Epithelial cell of prostate (primary cell): ENCODE data around the genes RBM15B, TEX264, IQCF2 and PCBP4.

DNA sequence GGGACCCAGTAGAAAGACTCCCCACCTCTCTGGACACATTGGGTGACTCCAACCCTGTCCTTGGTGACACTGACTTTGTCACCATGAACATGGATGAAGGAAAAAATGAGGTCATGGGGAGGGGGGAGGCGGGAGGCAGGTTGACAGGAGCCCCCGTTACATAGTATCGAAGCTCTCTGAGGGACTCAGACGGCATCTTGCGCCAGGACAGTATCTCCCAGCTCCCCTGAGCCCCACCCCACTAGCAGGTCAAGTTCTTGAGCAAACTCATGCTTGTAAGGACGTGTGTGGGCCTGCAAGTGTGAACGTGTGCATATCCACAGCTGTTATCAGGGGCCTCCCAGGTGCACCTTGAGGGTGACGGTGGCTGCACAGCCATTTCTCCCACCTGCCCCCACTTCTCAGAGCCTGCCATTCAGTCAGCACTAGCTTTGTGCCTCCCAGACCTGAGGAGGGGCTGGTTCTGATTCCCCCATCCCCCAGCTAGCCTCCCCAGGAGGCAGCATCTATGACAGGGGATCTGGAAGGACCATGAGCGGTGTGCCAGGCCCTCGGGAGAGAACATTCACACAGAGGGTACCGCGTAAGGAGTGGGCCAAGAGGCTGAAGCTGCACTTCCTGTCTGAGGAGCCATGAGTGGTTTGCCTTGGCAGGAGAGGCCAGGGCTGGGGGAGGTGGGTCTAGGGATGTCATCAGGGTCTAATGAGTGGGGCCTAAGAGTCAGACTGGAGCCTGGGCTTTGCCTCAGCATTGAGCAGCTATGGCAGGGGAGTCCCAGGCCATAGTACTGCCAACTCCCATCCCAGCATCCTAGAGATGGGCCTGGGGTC, 2.8 kb downstream of the SEMA3F start:
- RRBS, result no CpG with 5 or more reads among the region's 12 CpGs

DNA sequence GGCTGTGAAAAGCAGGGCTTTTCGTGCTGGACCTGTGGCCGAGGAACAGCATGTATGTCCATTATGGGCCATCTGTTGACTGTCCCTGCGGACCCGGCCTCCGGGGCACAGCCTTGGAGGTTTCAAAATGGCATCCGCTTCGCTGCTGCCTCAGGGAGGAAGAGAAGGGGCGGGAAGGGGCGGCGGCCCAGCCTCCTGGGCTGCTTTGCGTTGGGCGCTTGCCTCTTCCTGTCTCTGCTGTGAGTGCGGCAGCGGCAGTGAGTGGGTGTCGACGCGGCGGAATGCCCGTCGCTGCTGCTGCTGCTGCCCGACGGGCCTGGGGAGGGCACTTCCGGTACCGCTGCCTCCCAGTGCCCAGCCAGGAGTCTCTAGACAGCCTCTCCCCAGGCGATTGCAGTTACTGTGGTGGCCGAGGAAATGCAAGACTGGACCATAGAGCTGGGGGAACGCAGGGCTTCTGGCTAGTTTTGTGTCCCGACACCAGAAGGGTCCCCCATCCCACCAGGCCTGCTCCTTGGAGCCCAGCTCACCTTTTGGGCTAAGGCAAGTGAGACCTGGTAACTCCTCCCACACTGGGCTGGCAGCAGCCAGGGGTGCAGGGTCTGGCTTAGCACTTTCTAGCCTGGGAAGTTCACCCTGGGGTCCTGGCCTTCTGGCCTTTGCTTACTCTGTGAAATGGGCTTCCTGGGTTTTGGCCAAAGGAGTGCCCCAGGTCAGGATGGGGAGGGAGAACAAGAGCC, 2.0 kb downstream of the GNAI2 start:
- RRBS, result no CpG with 5 or more reads among the region's 28 CpGs

GRCh38 chr3:50246512-50247094, 10.6 kb downstream of the GNAI2 start:
- RRBS, result no CpG with 5 or more reads among the region's 11 CpGs

DNA sequence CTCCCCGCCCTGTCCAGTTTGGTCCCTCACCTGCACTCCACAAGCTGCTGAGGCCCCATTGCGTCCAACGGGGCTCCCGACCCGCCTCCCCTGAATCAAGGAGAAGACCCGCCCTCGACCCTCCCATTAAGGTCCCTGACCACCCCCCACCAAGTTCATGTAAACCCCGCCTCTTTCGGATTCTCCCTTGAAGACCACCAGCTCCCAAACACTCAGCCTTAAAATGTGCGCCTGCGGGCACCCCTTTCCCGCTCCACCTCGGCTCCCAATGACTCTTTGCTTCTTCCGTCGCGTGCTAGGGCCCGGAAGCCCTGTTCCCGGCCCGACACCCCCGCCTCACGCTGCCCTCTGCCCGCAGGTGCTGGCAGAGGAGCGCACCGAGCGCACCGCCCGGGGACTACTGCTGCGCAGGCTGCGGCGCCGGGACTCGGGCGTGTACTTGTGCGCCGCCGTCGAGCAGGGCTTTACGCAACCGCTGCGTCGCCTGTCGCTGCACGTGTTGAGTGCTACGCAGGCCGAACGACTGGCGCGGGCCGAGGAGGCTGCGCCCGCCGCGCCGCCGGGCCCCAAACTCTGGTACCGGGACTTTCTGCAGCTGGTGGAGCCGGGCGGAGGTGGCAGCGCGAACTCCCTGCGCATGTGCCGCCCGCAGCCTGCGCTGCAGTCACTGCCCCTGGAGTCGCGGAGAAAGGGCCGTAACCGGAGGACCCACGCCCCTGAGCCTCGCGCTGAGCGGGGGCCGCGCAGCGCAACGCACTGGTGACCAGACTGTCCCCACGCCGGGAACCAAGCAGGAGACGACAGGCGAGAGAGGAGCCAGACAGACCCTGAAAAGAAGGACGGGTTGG, 2.7 kb upstream of the LSMEM2 start:
- RRBS, result 92% methylated on average over 29 of the region's 81 CpGs

GRCh38 chr3:50321619-50322316, 777 bp downstream of the HYAL2 start:
- RRBS, result 9% methylated on average over 8 of the region's 39 CpGs

GRCh38 chr3:50331516-50331845, 3.5 kb upstream of the TUSC2 start:
- RRBS, result no CpG with 5 or more reads among the region's 15 CpGs

DNA sequence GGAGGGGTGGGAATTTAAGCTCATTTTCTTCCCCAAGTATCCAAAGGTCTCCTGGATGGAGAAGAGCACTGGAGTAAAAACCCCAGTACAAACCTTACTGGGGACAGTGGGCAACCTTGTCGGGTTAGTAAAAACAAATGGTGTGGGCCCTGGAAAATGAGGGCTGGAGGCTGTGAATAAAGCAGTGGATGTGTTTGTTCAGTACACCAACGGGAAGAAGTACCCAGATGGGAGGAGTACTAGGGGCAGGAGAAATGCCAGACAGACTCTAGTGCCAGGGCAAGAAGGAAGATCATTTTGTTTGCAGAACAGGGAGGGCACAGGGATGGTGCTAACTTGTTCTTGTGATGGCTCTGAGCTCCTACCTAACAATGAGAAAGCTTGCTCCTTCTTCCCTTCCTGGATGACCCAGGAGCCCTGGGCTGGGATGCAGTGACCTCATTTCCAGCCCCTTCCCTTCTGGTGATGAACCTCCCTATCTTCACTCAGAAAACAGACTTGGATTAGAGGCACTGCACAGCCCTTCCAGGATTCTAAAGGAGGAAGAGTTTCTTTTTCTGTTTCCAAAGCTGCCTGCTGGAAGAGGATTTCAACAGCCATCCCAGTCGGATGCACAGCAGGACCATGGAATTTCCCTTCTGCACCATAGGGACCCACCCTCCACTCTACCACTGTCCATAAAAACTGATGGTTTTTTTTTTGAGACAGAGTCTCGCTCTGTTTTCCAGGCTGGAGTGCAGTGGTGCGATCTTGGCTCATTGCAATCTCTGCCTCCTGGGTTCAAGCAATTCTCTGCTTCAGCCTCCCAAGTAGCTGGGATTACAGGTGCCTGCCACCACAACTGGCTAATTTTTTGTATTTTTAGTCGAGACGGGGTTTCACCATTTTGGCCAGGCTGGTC, 6.1 kb downstream of the RASSF1 start:
- RRBS, result no CpG with 5 or more reads among the region's 7 CpGs

DNA sequence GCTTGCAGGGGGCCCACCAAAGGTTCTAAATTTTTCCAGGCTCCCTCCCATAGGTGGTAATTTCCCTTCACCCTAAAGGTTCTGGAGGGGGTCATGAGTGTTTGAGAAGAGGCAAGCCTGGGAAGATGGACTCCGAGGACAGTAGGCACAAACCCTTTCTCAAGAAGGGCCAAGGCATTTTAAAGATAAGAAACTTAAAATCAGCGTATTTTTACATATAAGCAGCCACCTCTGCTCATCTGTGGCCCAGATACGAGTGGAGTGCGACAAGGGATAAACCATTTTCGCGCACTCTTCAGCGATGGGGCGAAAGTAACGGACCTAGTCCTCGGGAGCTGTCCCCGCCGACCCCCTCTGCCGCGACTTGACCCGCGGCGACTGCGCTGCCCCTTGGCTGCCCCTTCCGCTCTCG, 510 bp downstream of the RASSF1 start:
- RRBS, result no CpG with 5 or more reads among the region's 20 CpGs

DNA sequence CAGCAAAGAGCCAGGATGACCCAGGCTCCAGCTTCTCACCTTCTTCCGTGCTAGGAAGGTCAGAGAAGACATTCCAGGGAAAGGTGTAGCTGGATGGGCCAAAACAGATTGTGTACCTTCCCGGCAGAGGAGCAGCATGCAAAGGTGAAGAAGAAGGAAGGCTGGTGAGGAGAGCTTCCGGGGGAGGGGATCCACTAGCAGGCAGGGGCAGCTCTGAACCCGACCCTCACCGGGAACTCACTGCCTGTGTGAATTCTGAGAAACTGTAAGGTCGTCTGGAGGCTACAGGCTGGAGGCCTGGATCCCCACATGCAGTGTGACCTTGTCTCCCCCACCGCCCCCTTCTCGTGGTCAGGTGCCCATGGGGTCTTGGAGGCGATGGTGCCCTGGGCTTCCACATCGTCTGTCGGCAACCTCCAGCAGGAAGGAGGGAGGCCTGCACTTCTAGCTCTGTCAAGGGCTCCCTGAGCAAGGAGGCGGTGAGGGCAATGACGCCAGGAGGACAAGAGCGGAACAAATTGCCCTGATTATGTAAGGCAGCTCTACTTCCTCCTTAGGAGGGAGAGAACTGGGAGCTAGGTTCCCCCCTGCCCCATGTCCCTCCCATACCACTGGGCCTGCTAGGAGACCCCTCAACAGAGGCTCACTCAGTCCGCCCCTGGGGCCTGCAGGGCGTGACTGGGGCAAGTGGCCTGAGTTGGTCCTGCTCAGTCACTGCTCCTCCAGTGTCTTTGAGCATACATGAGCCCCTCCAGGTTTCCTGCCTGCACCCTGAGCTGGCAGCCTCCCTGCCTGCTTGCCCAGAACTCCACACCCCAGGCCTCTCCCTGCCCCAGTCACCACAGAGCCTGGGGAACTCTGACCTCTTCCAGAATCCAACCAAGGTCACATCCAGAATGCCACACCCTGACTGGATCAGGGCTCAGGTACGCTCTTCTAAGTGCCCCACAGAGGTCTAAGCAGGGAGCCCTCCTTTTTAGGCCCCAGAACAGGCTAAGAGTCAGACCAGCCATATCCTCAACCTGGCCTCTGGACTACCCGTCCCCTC, 56.1 kb downstream of the CACNA2D2 start:
- RRBS, result 59% methylated on average over 3 of the region's 18 CpGs

GRCh38 chr3:50515511-50516533, 12.4 kb upstream of the CACNA2D2 start:
- RRBS, result 31% methylated on average over 6 of the region's 24 CpGs

GRCh38 chr3:50978517-50978931, 303.8 kb downstream of the DOCK3 start:
- RRBS, result no CpG with 5 or more reads among the region's 17 CpGs

- RRBS, result no CpG with 5 or more reads among the region's 3 CpGs
These were observed 349.9 kb downstream of the DOCK3 start for GRCh38 chr3:51024533-51025204.

- RRBS, result under 1% methylated on average over 15 of the region's 34 CpGs
These were observed at the start of gene RBM15B for GRCh38 chr3:51391222-51391422. RBM15B (plus strand) TSS chr3:51391285.

GRCh38 chr3:51670770-51671714, at the start of gene TEX264:
TEX264 (plus strand) TSS chr3:51671252.
- RRBS, result under 1% methylated on average over 18 of the region's 82 CpGs

- RRBS, result no CpG with 5 or more reads among the region's 7 CpGs
These were observed 14.0 kb downstream of the TEX264 start for GRCh38 chr3:51684866-51685736.

DNA sequence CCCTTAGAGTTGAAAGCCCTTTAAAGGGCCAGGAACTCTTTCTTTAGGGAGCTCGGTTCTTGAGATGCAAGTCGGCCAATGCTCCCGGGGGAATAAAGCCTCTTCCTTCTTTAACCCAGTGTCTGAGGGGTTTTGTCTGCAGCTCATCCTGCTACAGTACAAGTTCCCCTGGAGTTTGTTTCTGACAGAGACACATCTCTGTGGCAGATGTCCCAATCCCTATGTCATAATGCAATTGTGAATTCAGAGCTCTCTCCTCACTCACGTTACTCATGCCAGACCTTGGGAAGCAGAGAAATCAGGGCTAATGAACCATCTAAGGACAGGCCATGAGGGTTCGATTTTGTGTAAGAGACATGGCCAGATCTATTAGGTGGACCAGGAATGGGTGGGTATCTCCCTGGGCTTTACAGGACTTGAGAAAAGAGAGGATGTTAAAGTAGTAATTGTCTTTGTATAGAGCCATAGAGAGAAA, at the start of gene IQCF2:
Gene IQCF2, plus strand, starts transcription at position 278 of the 475 bp plus-strand sequence.
- RRBS, result no CpG with 5 or more reads among the region's 5 CpGs

- RRBS, result under 1% methylated on average over 4 of the region's 18 CpGs
These were observed 502 bp downstream of the RRP9 start for GRCh38 chr3:51941149-51941654.

- RRBS, result no CpG with 5 or more reads among the region's 18 CpGs
These were observed 3.1 kb downstream of the PCBP4 start for GRCh38 chr3:51963737-51964886.

GRCh38 chr3:51967283-51967712, at the start of gene PCBP4:
PCBP4 (minus strand) TSS chr3:51967454.
- RRBS, result under 1% methylated on average over 21 of the region's 59 CpGs

DNA sequence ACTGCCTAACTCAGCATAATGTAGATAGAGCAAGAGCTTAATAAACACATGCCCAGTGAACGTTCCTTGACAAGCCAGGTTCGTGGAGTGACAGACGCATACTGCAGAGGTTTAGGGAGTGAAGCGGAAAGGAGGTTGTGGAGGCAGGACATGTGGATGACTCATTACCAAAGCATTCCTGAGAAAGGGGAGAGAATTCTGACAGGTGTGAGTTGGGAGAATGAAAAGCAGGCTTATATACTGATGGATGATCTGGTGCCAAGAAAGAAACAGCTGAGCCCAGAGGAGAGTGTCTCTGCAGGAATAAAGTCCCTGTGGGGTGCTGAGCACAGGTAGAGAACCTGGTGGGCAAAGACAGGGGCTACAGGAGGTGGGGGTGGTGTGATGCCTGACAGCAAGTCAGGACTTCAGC, 2.3 kb upstream of the RPL29 start:
- RRBS, result no CpG with 5 or more reads among the region's 4 CpGs